ENCODE results near the genes EEA1, UBE2N and NDUFA12.

- RRBS, result no CpG with 5 or more reads among the region's 1 CpG
These were observed 76.3 kb downstream of the EEA1 start for GRCh38 chr12:92852875-92853074.

DNA sequence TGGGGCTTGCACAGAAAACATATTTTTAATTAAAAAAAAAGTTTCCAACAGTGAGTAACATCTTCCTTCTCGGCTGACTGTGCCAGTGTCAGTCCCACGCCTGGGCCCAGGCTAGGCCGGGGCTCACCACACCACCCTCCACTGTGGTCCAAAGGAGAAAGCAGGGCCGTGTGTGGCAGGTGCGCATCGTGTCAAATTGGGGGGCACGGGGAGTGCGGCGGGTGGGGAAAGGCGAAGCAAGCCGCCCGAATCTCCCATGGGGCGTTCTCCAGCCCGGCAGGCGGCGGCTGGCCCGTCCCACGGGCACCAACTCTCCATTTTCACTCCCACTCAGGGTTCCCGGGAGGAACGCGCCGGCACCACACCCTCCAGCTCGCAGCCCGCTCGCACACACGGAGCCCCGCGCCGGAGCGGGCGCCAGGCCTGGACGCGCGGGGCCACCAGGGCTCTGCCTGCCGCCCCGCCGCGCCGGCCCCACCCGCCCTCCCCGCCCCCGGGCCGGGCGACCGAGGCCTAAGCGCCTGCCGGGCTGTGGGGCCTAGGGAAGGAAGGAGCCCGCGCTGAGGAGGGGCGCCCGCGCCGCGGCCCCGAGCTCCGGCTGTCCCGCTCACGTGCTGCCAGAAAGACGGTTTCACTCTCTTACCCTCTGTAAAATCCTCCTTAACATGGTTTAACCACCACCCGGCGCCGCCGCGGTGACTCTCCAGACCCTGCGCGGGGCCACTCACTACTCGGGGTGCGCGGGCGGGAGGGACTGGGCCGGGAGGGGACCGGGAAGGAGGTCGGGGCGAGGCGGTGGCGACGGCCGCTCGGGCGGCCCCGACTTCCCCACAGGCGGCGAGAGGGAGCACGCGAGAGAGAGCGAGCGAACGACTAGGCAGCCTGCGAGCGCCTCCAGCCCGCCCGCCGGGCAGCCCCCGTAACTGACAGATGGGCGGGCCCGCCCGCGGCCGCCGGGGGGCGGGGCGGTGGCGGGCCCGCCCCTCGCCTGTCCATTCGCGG is at the start of gene EEA1:
Gene EEA1 (minus strand): TSS at position 896 of the 1,002 bp plus-strand sequence.
- RRBS, result 1% methylated on average over 70 of the region's 107 CpGs

DNA sequence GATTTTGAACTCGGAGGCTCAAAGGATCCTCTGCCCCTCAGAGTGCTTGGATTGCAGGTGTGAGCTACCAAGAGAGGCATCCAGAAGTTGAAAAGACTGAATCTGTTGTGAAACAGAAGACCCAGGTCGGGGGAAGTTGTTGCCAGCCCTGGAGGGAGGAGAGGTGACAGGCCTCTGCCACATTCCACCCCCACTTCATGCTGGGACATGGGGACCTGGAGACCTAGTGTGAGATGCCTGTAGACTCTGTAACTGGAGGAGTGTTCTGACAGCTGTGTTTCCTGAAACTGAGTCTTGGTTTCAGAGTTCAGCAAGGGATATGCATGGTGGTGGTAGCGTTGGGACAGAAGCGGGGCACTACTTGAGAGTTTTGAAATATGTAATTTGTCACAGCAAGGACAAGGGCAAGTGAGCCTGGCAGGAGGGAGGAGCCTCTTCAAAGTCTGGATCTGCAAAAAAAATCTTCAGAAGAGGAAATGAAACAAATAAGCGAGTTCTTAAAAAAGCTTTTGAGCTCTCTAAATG is 58.8 kb upstream of the EEA1 start:
- RRBS, result no CpG with 5 or more reads among the region's 5 CpGs

- RRBS, result no CpG with 5 or more reads among the region's 9 CpGs
These were observed 132.7 kb upstream of the EEA1 start for GRCh38 chr12:93061613-93062424.

- RRBS, result no CpG with 5 or more reads among the region's 3 CpGs
These were observed 140.5 kb upstream of the NUDT4 start for GRCh38 chr12:93237136-93237723.

GRCh38 chr12:93441454-93442617 is at the start of gene UBE2N:
Gene UBE2N (minus strand): TSS chr12:93441947.
- RRBS, result under 1% methylated on average over 8 of the region's 133 CpGs

- RRBS, result 1% methylated on average over 26 of the region's 56 CpGs
These were observed 2.3 kb upstream of the SOCS2 start for GRCh38 chr12:93570114-93570696.

DNA sequence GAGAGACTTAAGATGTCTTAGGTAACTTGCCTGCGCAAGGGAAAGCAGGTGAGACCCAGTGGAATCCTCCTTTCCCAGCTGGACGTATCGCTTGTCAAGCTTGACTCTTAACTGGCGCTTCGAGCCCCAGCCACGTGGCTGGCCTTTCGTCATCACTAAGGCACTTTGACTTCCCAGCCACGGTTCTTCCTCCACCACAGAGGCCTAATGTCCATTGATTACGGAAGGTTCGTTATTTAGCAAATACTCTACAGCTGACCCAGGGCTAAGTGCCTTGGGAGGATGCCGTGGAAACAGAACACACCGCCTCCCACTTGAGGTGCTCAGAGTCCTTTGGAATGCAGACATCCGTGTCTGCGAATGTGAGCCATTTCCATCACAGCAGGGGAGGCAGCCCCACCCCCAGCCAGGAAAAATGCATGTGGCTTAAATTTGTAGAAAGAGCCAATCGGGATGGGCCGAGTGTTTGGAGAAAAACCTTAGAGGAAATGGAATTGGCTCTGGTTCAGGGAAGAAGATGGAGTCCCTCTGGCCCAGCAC is 115.6 kb downstream of the PLXNC1 start:
- RRBS, result no CpG with 5 or more reads among the region's 16 CpGs

- RRBS, result no CpG with 5 or more reads among the region's 1 CpG
These were observed 36.2 kb downstream of the TMCC3 start for GRCh38 chr12:94614248-94614538.

DNA sequence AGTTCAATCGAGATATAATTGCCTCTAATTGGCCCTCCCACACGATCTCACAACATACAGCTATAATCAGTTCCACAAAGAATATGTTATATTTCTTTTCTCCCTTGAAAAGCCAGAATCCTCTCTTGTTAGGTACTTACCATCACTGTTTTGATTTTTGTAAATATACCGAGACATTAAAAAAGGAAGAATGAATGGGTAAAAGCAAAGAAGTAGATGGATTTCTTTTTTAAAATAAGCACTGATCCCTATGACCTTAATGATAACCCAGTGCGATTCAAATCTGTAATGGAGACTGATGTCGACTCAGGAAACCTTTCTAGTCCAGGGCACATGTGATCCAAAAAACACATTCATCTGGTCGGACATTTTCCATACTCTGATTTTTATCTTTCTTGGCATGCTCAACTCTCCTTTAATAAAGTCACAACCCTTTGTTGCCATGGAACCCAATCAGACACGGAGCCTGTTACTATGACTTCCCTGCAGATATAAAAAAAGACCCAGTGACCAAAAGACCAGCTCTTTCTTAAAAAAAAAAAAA is 28.0 kb downstream of the TMCC3 start:
- RRBS, result no CpG with 5 or more reads among the region's 7 CpGs

GRCh38 chr12:94717914-94718563 is 67.7 kb upstream of the TMCC3 start:
- RRBS, result no CpG with 5 or more reads among the region's 1 CpG

DNA sequence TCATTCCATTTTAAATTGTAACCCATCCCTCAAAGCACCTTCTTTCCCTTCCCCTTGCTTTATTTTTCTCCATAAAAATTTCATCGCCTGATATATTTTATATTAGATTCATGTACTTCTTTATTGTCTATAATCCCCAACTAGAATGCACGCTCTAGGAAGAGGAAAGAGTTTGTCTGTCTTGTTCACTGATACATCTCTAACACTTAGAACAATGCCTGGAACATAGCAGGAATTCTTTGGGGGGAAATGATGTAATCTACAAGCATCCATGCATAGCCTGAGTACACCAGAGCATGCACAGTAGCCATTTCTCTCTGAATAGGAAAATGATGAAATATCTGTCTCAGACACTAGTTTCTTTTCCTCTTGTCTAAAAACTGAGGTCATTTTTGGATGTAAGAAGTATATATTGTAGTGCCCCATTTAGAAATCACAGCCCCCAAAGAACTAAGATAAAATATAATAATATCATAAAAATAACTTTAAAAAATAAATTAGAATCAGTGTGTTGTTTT is 155.4 kb upstream of the TMCC3 start:
- RRBS, result no CpG with 5 or more reads among the region's 2 CpGs

- RRBS, result 86% methylated on average over 11 of the region's 30 CpGs
These were observed 130.8 kb downstream of the NDUFA12 start for GRCh38 chr12:94872615-94873275.

GRCh38 chr12:95002521-95003593 is 640 bp downstream of the NDUFA12 start:
- RRBS, result no CpG with 5 or more reads among the region's 15 CpGs

- RRBS, result 2% methylated on average over 6 of the region's 34 CpGs
These were observed at the start of gene NDUFA12 for GRCh38 chr12:95003594-95004162. Gene NDUFA12 (minus strand): TSS chr12:95003697.

DNA sequence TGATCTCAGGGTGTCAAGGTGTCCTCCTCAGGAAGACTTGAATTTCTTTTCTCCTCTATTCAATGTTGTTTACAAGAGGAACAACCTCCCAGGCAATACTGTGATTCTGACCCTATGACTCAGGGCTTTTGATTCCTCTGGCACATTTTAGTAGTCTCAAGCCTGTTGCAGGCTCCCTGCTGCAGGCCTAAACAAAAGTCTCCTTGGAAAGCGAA is 11.7 kb downstream of the FGD6 start:
- RRBS, result no CpG with 5 or more reads among the region's 1 CpG

- RRBS, result no CpG with 5 or more reads among the region's 13 CpGs
These were observed 1.1 kb downstream of the VEZT start for GRCh38 chr12:95218620-95219235.

DNA sequence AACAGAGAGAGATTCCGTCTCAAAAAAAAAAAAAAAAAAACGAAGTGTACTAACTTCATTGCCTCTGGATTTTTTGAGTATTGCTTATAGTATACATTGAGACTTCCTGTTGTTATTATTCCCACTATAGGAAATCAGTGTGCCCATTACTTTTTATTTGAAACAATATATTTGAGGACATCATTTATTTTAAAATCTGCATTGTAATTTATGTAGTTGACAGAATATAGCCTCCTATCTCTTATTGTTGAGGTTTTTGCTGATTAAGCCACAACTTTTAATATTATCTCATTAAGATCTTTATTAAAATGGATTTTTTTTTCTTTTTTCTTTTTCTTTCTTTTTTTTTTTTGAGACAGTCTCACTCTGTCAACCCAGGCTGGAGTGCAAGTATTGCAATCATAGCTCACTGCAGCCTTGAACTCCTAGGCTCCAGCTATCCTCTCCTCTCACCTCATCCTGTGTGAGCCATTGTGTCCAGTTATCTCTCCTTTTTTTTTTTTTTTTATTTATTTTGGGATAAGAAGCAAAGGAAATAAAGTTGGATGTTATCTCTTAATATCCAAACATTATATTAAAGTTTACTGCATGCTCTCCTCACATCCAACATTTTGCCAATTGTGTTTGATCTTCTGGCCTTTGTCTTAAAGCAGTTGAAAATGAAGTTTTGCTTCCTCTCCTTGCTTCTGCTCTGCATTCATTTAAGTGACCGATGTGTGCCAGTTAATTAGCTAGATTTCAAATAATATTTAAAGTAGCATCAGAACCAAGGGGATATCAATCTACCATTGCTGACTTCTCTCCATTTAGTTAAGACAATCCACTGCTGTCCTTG is 12.7 kb downstream of the VEZT start:
- RRBS, result no CpG with 5 or more reads among the region's 3 CpGs

DNA sequence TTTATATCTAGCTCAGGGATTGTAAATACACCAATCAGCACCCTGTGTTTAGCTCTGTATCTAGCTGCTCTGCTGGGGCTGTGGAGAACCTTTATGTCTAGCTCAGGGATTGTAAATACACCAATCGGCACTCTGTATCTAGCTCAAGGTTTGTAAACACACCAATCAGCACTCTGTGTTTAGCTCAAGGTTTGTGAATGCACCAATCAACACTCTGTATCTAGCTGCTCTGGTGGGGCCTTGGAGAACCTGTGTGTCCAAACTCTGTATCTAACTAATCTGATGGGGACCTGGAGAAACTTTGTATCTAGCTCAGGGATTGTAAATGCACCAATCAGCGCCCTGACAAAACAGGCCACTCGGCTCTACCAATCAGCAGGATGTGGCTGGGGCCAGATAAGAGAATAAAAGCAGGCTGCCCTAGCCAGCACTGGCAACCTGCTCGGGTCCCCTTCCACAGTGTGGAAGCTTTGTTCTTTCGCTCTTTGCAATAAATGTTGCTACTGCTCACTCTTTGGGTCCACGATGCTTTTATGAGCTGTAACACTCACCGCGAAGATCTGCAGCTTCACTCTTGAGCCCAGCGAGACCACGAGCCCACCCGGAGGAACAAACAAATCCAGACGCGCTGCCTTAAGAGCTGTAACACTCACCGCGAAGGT is 93.7 kb upstream of the METAP2 start:
- RRBS, result no CpG with 5 or more reads among the region's 15 CpGs